Prostate gland (tissue), 2 donors: ENCODE measurements around a stretch of chr9.

GRCh38 chr9:86012478-86013453 is 71.8 kb downstream of the NAA35 start:
- PRO-cap = no peak
- RAMPAGE, long total RNA, 2 experiments = no peak in any of the 2 experiments

GRCh38 chr9:86016034-86016746 is 75.2 kb downstream of the NAA35 start:
- PRO-cap = no peak
- RAMPAGE, long total RNA, 2 experiments = no peak in any of the 2 experiments

GRCh38 chr9:86046281-86047169 is 52.8 kb downstream of the GOLM1 start:
- PRO-cap = no peak
- RAMPAGE, long total RNA, 2 experiments = no peak in any of the 2 experiments

- PRO-cap = no peak
- RAMPAGE, long total RNA, 2 experiments = start-site peak on the minus strand in 1 of 2 experiments, at chr9:86079216-86079318 at its widest, 23 to 33 reads per replicate
These were observed 20.4 kb downstream of the GOLM1 start for GRCh38 chr9:86079006-86079407.

GRCh38 chr9:86099740-86100048 is 336 bp upstream of the GOLM1 start:
- PRO-cap = no peak
- RAMPAGE, long total RNA, 2 experiments = no peak in any of the 2 experiments

DNA sequence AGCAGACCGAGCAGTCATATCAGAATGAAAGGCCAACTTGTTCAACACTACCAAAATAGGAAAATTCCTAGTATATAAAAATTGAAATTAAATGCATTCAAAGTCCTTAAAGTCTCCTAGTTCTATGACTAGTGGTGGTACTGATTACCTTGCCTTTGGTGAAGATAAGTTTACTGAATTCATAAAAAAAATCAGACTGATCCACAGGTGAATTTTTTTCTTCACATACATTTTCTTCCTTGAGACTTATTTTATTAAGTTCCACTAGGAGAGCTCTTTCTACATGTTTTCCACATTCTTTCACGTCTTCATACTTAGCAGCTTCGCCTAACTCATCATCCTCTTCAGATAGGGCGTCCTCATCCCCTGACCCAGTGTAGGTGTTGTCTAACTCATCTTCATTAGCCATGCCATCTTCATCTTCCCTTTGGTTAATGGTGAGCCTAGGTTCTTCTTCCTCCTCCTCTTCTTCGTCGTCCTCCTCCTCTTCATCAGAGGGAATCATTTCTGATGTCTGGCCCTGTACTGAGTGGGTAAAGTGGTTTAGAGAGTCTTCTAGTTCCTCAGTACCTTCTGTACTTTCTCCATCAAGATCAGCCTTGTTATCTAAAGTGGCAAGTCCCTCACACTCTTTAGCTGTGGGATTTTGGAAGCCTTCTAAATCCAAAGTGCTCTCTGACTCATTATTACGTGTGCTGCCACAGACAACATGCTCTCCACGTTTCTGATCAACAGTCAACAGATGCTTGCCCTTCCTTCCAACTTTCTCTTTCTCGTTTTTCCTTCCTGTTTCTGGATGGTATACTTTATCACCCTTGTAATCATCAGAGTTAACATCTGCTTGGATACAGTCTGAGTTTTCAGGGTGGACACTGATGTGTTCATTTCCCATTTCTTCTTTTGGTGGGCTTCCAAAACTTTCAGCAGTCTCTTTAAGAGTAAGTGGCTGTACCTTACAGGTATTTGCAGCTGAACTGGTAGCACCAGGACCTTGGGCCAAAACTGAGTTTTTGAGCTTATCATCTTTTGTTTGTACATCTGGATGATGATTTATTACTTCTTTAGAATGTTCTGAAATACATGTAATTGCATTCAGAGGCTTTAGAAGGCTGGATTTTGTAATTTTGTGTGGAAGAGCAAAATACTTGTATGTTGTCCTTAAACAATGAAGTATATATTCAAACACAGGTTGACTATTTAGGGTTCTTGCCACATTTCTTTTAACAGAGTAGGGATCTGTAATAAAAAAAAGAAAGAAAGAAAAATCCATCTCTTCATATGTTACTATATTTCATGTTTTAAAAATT is 31.0 kb downstream of the TUT7 start:
- PRO-cap = no peak
- RAMPAGE, long total RNA, 2 experiments = no peak in any of the 2 experiments

- PRO-cap = no peak
- RAMPAGE, long total RNA, 2 experiments = no peak in any of the 2 experiments
These were observed 192.4 kb upstream of the TUT7 start for GRCh38 chr9:86546571-86547094.

DNA sequence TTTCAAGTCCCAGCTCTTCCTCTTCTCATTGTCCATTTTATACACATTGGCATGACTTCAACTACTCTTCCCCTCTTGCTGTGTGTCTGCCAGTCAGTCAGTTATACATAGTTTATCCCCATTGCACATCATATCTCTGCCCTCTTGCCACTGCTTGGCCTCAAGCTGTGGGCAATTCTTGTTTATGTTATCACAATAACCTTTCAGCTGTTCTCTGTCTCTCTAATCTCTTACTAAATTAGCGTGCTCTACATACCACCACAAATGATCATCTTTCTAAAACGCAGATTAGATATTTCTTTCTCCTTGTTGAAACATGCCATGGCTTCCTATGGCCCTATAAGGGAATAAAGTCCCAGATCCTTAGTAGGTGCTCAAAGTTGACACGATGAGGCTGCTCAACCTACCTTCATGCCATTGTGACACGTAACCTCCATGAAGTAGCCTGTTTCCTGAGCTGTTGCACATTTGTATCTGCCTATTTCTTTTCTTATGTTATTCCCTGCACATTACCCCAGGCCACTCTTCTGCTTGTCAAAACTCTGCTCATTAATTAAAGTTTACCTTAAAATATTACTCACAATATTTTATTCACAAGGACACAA is 239.2 kb downstream of the GAS1 start:
- PRO-cap = no peak
- RAMPAGE, long total RNA, 2 experiments = no peak in any of the 2 experiments

DNA sequence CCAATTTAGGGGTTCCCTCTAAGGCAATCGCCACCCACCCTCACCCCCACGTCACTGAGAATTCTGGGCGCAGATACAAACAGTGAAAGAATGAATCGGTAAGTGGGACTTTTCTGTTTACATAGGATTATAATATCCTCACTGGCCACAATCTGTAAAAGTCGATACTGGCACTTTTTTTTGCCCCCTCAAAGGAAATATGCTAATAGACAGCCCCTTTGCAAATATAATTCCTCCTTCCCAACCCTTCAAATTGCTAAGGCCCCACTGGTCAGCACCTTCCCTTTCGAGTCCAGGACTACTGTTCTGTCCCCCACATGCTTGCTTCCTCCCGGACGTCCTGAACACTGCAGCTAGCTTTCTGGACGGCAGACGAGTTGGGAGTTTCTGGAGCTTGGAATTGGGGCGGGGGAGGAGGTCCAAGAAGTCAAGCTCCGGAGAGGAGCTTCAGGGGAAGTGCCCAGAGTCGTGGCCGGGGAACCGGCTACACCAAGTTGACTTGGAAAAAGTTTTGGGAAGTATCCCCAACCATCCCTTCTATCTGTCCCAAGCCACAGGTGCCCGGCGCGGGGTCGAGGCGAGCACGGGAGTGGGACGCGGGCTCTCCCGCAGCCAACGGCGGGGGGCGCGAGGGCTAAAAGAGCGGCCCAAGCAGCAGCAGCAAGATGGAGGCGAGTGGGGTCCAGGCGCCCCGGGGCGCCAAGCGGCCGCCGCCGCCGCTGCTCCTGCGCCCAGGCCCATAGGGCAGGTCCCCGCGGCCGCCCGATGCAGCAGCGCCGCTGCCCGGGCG is 2.0 kb downstream of the GAS1 start:
- PRO-cap = unidirectional peak, plus-strand start at position 400 of the sequence
- RAMPAGE, long total RNA, 2 experiments = no peak in any of the 2 experiments

- PRO-cap = bidirectional peak, plus-strand start at chr9:86947950, minus-strand start at chr9:86947644
- RAMPAGE, long total RNA, 2 experiments = no peak in any of the 2 experiments
These were observed 520 bp upstream of the GAS1 start for GRCh38 chr9:86947799-86948253.

DNA sequence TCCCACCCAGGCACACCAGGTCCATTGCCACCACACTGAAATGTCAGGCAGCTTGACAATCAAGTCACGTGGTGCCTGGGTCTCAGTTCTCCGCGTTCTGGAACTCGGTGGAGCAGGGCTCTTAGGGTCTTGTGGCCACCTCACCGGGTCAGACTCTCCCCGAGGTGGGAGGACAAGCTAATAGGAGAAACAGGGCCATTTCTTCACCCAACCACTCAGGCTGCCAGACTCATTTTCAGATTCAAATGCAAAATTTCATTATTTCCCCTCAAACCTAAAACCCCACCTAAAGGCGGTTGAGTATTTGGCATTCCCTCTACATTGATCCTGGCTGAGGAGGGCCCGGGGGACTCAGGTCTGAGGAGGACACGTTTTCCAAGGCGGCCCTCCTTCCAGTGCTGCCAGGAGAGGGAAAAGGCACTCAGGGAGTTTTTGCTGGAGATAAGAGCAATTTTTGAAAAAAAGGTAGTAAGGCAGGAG is 200.6 kb upstream of the GAS1 start:
- PRO-cap = no peak
- RAMPAGE, long total RNA, 2 experiments = no peak in any of the 2 experiments

GRCh38 chr9:87223402-87224085 is 274.1 kb upstream of the DAPK1 start:
- PRO-cap = unidirectional peak, plus-strand start at chr9:87223920
- RAMPAGE, long total RNA, 2 experiments = no peak in any of the 2 experiments

DNA sequence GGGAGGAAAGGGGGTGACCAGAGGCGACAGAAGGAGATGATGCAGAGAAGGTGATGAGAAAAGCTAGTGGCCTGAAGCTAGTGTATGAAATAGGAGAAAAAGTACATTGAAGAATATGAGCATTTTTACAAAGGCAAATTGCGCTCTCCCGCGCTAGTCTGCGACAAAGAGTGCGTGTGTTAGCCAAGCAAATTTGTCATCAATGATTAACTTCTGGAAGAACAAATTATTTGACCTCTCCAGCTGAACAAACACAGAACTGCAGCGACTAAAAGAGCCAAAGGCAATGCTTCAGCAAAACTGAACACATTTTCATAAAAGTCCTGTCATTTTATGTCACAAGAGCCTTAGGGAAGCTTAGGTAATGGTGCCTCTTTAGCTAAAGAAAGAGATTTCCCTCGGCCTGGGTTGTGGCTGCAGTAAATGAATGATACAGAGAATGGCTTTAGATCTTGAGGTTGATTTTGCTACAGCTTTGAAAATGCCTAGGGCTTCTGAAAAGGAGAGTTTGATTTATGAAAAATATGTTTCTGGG is 101.6 kb upstream of the DAPK1 start:
- PRO-cap = no peak
- RAMPAGE, long total RNA, 2 experiments = no peak in any of the 2 experiments

- PRO-cap = unidirectional peak, minus-strand start at chr9:87498629
- RAMPAGE, long total RNA, 2 experiments = start-site peak on the plus strand in 1 of 2 experiments, at chr9:87498560-87499090 at its widest, 6 to 7 reads per replicate
These were observed 825 bp downstream of the DAPK1 start for GRCh38 chr9:87498192-87499191.

GRCh38 chr9:87500326-87501183 is 2.9 kb downstream of the DAPK1 start:
- PRO-cap = no peak
- RAMPAGE, long total RNA, 2 experiments = no peak in any of the 2 experiments

DNA sequence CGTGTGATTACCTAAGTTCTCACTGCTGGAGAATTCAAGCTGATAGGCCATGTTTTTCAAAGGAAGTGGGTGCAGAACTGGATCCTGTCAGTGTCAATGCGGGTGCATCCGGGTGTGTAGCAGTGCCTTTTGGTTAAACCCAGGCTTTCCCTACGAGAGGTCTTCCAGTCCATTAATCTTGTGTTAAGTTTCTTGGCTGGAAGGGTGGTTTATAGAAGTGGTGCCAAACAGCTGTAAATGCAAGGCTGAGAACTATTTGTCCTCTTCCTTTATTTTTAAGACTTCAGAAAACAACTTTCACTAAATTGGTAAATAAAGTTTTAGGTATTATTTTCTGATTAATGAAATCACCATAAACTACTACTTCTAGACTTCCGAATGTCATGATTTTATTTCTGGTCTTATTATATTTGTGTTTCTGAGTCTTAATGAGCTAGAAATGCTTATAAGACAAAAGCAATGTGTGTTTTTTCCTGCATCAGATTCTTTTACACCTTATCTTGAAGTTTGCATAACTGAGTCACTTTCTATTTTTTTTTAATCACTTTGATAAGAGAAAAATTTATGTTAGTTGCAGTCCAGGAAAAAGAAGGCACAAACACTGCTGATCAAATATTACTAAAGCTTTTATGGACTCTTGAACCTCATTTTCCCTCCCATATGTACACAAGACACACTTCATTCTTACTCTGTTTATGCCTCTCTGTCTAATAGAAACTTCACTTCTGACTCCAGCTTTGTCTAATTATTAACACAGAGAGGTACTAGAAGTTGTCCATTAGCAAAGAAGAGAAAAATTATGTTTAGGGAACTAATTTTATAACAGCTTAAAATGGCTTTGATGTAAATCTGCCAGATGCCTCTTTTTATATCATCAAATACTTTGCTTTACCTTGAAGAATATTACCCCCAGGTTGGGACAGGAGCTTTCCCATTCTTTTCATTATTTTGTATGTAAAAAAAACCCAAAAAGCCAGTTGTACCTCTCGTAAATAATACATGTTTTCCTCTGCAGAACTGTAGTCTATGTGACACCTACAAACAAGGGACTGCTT is 72.2 kb downstream of the DAPK1 start:
- PRO-cap = no peak
- RAMPAGE, long total RNA, 2 experiments = no peak in any of the 2 experiments

GRCh38 chr9:87601230-87601815 is 103.7 kb downstream of the DAPK1 start:
- PRO-cap = no peak
- RAMPAGE, long total RNA, 2 experiments = no peak in any of the 2 experiments

DNA sequence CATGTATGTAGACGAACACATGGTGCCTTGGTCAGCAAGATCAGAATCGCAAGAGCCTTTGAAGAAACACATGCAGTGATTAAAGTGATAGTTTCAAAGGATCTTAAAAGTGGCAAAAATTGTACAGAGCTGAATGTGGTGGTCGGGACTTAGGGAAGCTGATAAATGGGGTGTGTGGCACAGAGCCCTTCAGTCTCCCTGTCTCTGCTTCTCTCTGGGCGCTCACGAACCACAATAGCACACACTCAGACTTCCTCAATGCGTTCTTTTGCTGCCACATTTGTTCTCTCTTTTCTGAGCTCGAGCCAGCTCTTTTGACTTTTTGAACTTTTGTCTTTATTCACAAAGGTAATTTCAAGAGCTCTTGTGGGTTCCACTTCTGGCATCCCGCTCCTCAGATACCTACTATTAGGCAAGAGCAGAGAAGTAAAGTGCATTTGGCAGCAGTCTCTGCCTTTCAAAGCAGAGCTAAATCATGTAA is 112.3 kb upstream of the CTSL start:
- PRO-cap = no peak
- RAMPAGE, long total RNA, 2 experiments = no peak in any of the 2 experiments

DNA sequence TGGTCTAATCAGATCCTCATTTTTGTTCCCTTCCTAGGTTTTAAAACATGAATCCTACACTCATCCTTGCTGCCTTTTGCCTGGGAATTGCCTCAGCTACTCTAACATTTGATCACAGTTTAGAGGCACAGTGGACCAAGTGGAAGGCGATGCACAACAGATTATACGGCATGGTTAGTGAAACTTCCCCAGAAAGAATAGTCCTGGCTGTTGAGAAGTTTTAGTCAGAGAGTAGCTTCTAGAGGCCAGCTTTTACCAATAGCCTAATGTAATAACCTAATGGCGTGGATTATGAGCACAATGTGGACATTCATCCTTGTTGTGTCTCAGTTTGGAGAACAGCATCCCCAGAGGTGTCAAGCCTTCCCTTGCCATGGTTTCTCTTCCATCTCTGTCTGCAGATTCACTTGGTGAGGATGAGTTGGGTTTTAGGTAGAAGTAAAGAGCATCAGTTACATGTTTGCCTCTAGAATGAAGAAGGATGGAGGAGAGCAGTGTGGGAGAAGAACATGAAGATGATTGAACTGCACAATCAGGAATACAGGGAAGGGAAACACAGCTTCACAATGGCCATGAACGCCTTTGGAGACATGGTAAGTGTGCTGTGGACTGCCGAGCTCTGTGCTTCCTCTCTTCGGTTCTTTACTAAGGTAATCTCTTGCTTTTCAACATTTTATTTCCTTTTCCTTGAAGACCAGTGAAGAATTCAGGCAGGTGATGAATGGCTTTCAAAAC is 1.8 kb downstream of the CTSL start:
- PRO-cap = no peak
- RAMPAGE, long total RNA, 2 experiments = no peak in any of the 2 experiments

- PRO-cap = no peak
- RAMPAGE, long total RNA, 2 experiments = no peak in any of the 2 experiments
These were observed 21.5 kb upstream of the ENSG00000283205 start for GRCh38 chr9:87934510-87934837.